AG08470 (cell line): Measurements from ENCODE around the gene PPIP5K1.

GRCh38 chr15:43368727-43369382 lies 2.0 kb downstream of the ZSCAN29 start:
- RRBS = no CpG with 5 or more reads among the region's 9 CpGs

- RRBS = no CpG with 5 or more reads among the region's 9 CpGs
These were observed 13.5 kb downstream of the MAP1A start for GRCh38 chr15:43530595-43531607.

GRCh38 chr15:43589962-43590463 lies at the start of gene PPIP5K1:
TSS of gene PPIP5K1 (minus strand) at chr15:43590208.
- RRBS = no CpG with 5 or more reads among the region's 41 CpGs

- RRBS = 14% methylated on average over 16 of the region's 42 CpGs
These were observed 652 bp downstream of the ELL3 start for GRCh38 chr15:43775840-43776787.

GRCh38 chr15:43794342-43795735 lies 2.7 kb downstream of the SERF2 start:
- RRBS = no CpG with 5 or more reads among the region's 16 CpGs

DNA sequence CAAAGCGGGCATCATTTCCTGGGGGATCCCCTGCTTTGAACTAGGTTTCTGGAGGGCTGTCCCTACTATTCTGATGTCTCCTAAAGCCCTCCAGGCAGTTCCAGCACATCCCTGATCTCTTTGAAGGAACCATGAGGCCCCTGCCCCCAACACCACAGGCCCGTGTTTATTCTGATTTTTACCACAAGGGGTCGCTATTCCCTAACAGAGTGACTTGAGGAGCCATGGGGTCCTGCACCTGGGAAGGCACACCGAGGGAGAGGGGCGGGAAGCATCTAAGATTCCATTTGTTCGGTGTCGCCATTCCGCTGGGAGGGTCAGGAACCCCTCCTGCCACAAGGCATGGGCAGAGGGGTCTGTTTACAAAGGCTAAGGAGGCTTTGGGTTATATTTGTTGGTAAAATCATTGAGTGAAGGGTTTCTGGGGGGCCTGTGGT lies 77.0 kb downstream of the WDR76 start:
- RRBS = no CpG with 5 or more reads among the region's 8 CpGs

DNA sequence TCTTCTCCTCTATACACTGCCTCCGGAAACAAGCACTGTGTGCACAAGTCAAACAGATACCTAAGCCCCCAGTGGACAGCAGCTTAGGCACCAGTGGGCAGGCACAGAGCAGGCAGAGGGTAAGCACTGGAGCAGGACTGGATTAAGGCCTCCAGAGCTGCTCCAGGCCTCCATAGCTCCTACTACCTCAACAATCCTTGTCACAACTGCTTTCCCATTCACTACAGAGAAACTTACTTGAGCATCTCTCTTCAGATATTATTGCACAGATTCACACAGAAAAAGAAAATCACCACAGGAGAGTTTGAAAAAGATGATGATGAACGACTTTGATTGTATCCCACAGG lies 157.5 kb downstream of the WDR76 start:
- RRBS = no CpG with 5 or more reads among the region's 2 CpGs

DNA sequence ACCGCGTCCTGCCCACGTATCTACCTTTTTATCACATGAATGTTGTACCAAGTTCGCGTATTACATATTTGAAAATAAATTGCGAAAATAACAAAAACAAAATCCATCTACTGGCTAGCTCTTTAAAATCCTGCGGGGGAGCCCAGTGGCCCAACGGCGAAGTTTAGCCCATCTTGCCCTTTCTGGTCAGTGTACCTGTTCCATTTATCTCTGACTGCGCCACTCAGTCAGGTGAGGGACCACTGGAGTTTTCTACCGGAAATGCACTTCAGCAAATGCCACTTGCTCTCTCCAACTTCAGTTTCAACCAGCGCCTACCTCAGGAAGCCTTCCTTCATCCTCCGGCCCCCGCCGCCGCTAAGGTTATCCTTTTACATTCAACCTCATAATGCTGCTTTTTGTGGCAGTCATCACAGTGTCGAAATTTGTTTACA lies 1.1 kb upstream of the EIF3J start:
- RRBS = 7% methylated on average over 3 of the region's 17 CpGs

- RRBS = no CpG with 5 or more reads among the region's 1 CpG
These were observed 6.2 kb upstream of the TRIM69 start for GRCh38 chr15:44730173-44730534.

DNA sequence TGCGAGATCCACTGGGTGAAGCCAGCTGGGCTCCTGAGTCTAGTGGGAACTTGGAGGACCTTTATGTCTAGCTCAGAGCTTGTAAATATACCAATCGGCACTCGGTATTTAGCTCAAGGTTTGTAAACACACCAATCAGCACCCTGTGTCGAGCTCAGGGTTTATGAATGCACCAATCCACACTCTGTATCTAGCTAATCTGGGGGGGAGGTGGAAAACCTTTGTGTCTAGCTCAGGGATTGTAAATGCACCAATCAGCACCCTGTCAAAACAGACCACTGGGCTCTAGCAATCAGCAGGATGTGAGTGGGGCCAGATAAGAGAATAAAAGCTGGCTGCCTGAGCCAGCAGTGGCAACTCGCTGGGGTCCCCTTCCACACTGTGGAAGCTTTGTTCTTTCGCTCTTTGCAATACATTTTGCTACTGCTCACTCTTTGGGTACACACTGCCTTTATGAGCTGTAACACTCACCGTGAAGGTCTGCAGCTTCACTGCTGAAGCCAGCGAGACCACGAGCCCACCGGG lies 12.3 kb downstream of the SORD start:
- RRBS = no CpG with 5 or more reads among the region's 10 CpGs

DNA sequence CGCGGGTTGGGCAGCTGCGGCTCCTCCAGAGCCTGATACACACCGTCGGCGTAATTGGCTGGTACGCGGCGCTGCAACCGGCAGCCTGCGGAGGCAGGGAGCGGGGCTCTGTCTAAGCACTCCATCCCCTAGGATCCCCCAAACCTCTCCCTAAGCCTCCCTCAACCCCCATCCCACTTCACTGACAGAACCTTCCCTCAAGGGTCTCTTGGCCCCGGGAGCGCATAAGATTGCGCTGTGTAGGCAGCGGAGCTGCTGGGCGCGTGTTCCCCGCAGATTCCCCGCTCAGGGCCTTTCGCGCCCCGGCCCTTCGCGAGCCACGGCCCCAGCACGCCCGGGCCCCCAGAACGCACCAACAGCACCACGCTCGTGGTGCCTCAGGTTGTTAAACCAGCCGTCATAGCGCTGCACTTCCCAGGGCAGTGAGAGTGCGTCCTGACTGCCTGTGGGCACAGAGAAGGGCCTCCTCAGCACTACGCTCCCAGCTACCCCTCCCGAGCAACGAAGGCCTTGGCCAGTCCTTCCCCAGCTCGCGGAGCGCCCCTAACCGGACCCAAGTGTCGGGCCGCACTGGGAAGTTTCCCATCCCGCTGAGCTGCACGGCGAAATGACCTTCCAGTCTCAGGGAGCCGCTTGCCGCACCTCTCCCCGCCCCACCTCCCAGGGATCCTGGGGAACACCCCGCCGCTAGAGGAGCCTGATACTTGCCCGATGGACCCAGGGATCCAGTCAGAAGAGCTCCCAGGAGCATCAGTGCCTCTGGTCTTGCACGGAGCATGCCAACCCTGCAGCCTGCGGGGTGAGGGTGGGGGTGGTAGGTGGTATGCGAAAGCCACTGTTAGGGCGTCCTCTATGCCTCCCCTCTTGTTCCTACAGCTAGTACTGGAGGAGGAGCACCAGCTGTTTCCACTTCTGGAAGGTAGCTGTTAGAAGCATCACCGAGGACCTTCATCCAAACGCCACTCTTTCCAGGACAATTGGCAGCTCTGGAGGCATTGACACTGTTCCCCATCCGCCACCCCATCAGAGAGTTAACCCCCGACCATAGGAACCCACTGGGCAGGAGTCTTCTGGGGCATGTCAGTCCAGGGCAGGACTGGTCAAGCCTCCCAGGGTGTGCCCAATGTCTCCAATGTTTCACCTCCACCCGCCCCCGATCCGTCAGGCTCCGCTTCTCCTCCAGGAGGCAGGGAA lies 941 bp downstream of the DUOX2 start:
- RRBS = 6% methylated on average over 18 of the region's 64 CpGs

GRCh38 chr15:45117550-45118404 lies 3.7 kb downstream of the DUOXA2 start:
- RRBS = no CpG with 5 or more reads among the region's 41 CpGs

GRCh38 chr15:45130387-45130743 lies 571 bp downstream of the DUOX1 start:
- RRBS = no CpG with 5 or more reads among the region's 2 CpGs

GRCh38 chr15:45147853-45148453 lies 18.2 kb downstream of the DUOX1 start:
- RRBS = 100% methylated on average over 1 of the region's 15 CpGs

DNA sequence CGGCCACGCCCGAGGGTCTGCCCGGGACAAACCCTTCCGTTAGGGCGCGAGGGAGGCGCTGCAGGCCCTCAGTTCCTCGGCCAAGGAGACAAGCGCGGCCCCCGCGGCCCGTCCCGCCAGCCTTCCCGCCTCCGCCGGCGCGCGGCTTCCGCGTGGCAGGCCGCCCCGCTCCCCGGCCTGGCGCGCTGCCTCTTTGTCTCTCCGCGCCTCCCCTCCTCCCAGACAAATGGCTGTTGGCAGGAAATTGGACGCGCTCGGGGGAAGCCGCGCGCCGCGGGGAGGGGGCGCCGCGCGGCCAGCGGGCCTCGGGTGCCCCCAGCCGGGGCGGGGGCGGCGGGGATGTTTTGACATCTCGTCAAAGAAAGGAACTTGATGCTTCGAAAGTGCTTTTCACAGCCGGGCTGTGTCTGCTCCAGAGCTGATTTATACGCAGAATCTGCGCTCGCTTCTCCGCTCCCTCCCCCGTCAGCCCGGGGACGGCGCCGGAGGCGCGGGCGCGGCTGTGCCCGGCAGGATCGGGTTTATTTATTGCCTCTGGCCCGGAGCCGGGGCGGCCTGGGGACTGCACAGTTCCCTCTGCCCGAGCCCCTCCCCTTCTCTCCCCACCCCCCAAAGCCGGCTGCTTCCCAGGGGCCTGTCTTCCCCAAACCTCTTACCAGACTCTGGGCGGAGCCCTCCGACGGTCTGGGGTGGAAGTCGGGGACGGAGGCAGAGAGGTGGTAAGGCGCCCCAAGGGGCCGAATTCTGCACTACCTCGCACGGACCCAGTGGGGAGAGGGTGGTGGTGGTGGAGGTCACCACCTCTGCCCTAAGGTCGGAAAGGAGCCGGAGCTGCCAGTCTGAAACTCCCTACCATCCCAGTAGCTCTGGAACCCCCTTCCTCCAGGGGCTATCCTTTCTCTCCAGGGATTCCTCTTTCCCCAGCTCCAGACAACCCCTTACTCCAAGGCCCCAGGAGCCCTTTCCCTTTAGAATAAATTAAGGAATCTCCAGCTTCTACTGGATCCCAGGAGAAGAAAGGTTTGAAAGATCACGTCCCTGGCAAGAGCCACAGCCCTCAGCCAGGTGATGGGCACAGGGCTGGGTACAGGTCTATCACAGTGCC lies 20.6 kb downstream of the SHF start:
- RRBS = 1% methylated on average over 31 of the region's 83 CpGs

DNA sequence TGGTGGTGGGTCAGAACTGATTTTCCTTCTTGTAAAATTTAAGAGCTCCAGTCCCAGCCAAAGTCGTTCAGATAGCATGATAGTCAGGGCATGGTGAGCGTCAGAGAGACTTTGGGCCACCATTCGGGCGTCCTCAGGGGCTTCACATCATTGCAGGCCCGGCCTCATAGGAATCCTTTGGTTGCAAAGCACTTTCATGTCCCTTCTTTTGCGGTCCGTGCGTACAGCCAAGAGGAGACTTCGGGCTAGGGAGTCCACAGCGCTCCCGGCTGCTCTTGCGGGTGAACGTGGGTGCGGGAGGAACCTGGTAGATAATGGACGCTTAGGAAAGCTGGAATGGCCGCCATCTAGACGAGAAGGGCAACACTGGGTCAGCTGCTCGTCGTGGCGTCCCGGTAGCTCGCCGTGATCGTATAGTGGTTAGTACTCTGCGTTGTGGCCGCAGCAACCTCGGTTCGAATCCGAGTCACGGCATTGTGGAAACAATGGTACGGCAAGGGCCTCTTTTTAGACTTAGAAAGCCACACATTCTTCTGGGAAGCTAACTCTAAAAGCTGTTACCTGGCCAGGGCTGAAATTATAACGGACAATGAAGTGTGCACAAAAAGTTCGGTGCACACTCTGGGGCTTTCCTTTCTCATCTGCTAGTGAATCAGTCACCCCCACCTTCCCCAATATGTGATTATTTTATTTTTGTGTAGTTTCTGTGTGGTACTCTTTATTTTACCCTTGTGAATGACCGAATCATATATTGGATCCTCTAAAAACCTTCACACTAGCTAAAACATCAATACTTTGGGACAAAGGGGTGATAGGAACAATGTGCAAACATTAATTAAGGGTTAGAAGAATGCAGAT lies 13.2 kb upstream of the SHF start:
- RRBS = 0% methylated on average over 4 of the region's 34 CpGs

DNA sequence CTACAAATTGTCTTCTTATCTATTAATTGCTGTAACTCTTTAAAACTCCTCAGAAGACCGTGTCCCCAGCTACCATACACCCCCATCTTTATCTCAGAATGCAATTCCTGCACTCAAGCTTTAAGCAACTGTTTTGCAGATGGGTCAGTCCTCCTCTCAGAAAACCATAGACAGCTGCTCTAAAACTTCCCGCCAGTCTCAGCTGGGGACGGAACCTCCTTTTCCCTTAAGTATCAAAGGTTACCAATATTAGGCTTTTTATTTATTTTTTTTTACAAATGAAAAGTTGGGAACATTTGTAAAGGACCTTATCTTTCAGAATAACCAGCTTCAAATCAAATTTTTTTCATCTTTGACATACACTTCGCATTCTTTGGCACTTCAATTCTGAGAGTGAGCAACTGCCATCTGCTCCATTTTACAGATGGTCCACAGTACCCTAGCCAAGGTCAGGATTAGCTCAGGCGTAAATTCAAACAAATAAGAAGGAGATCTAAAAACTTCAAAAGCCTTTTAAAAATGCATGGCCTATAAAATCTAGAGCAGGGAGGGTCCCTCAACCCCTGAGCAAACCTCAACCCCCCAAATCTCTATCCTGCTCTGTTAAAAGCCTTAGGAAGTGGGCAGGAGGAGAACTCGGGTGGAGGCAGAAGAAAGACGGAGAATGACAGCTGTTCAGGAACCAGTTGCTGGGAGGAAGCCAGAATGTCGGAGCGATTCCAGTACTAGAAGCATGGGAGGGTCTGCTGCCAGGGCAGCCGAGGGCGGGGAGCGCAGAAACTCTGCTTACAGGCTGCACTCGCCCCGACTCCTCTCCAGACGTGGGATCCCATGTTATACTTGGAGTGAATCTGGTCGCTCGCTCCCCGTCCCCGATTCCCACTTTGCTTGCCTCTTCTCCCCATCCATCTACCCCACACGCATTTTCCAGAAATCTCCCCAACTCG lies 1.1 kb downstream of the GATM start:
- RRBS = no CpG with 5 or more reads among the region's 21 CpGs

GRCh38 chr15:45548855-45549396 lies 26.4 kb upstream of the SLC30A4 start:
- RRBS = no CpG with 5 or more reads among the region's 16 CpGs

DNA sequence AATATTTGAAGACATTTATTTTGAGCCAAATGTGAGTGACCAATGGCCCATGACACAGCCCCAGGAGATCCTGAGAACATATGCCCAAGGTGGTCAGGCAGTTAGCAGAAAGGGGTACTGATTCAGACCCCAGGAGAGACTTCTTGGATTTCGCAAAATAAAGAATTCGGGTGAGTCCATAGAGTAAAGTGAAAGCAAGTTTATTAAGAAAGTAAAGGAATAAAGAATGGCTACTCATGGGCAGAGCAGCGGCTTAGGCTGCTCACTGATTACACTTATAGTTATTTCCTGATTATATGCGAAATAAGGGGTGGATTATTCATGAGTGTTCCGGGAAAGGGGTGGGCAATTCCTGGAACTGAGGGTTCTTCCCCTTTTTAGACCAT lies 3.6 kb upstream of the BLOC1S6 start:
- RRBS = no CpG with 5 or more reads among the region's 5 CpGs

DNA sequence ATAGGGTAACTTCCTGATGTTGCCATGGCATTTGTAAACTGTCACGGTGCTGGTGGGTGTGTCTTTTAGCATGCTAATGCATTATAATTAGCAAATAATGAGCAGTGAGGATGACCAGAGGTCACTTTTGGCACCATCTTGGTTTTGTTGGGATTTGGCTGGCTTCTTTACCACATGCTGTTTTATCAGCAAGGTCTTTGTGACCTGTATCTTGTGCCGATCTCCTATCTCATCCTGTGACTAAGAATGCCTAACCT lies 3.3 kb upstream of the BLOC1S6 start:
- RRBS = no CpG with 5 or more reads among the region's 2 CpGs